BE2C (cell line): Measurements from ENCODE around the genes TNS3 and VWC2.

- RRBS: no CpG with 5 or more reads among the region's 6 CpGs
Observed at GRCh38 chr7:44876189-44877347, 8.8 kb downstream of the PURB start.

DNA sequence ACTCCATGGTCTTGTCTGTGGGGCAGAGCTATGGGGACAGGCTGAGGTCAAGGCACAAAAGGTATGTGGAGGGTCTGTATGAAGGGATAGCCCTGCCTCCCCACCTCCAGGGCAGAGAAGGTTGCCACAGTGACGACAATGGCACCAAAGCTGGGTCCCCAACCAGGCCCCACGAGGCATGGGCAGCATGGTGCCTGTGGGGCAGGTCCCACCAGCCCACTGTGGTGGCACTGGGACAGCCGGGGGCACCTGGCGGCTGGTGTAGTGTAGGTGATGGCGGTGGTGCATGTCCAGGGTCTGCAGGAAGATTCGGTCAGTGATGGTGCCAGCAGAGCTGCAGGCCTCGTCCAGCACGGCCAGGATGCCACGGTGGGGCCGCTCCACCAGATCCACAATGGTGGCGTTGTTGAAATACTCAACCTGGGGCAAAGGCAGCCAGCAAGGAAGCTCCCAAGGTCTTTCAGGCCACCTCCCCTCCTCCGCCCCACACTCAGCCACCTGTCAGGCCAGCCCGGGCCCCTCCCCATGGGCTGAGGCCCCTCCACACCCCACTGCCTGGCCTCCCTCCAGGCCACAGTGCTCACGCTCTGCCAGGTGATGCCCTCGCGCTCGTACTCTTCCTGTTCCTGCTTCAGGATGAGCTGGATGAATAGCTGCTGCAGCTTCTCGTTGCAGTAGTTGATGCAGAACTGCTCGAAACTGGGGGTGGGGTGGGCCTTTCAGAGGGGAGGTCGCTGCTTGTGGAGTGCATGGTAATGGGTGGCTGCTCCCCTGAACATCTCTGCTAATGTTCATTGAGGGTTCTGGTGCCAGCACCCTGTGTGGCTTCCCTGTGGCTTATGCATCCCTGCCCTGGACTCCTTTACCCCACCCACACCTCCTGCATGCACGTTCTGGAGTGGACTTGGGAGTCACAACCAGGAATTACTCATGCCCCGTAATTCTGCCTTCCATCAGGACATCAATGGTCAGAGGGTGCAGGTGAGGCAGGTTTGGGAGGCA is 9.1 kb downstream of the MYO1G start:
- RRBS: no CpG with 5 or more reads among the region's 22 CpGs

DNA sequence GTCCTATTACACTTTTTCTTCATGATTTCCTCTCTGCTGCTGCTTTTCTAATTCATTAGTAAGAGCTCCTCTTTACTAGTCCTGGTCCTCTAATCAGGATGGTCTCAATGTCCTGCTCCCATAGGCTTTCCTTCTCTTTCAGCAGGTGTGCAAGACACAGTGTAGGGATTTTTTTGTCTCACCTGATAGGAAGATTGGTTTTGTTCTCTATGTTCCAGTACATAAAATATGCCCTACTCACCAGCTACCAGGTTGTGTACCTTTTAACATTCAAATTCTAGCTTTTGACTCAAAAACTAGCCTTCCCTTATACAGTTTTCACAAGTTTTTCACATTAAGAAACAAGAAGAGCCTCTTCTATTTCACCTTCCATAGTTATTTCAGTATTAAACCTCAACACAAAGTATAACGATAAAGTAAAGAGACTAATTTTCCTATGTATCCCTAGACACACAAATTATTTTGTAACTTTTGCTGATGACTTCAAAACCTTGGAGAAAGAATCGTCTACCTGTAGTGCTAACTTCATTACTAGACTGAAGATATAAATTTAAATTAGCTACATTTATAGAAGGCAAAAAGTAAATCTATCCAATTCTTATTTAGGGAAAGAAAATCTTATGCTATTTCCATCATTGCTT is 128.4 kb downstream of the CCDC201 start:
- RRBS: no CpG with 5 or more reads among the region's 2 CpGs

DNA sequence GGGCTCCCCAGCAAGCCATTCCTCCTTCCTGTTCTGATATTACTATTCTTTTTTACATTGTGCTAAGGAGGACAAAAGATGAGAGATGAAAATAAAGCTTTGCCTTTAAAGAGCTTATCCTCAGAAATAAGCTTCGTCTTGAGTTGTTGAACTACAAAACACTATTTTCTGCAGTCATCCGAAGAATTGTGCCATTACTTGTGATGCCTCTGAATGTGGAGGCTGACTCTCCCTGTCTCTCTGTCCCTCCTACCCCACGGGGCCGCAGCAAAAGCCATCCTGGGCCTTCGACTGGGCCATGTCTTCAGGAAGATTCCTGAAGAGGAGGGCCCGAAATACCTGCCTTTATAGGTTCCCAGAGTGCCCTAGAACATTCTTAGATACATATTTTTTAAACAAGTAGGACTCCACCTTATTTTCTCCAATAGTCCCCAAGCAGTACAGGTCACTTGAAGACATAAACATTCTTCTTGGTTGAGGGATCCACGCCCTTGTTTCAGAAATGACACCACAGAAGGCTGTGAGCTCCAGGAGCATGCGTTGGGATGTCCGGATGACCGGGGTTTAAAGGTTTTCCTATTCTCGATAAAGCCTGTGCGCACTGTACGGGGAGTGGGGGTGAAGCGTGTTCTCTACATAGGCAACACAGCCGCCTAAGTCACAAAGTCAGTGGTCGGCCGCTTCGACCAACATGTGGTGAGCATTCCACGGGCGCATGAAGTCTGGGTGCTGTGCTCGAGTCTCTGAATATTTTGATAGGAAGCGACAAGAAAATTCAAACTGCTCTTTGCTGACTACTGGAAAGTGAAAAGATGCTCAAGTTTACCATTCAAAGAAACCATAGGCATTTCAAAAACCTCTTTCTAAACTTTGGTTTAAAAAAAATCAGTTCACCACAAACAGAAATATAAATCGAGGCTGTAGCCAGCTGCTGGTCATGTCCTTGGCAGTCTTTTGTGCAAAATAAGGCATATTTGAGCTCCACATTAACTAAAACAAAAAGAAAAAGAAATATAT is 7.9 kb downstream of the IGFBP3 start:
- RRBS: no CpG with 5 or more reads among the region's 23 CpGs

DNA sequence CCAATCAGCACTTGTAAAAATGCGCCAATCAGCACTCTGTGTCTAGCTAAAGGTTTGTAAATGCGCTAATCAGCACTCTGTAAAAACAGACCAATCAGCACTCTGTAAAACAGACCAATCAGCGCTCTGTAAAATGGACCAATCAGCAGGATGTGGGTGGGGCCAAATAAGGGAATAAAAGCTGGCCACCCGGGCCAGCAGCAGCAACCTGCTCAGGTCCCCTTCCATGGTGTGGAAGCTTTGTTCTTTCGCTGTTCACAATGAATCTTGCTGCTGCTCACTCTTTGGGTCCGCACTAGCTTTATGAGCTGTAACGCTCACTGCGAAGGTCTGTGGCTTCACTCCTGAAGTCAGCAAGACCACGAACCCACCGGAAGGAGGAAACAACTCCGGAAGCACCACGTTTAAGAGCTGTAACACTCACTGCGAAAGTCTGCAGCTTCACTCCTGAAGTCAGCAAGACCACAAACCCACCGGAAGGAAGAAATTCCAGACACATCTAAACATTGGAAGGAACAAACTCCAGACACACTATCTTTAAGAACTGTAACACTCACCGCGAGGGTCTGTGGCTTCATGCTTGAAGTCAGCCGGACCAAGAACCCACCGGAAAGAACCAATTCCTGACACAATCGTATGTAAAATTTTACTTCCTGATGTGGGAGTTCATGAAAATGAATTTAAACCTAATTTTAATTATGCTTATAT is 19.3 kb upstream of the IGFBP3 start:
- RRBS: 87% methylated on average over 3 of the region's 19 CpGs

GRCh38 chr7:46007875-46008444 is 86.9 kb upstream of the IGFBP3 start:
- RRBS: no CpG with 5 or more reads among the region's 4 CpGs

DNA sequence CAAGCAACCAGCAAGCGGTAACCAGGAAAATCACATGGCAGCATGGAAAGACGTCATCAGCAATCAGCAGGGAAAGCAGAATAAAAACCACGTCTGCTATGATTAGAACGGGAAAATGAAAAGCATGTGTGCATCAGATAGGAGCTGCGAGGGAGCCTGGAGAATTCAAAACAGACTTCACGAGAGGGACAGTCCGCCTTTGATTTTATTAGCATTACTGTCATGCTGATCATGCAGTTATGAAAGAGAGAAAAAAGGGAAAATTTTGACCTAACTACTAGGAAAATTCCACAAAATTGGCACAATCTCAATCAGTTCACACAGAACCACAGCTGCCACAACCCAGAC is 296.1 kb downstream of the TNS3 start:
- RRBS: no CpG with 5 or more reads among the region's 7 CpGs

GRCh38 chr7:47315315-47315903 is 266.5 kb downstream of the TNS3 start:
- RRBS: no CpG with 5 or more reads among the region's 18 CpGs

GRCh38 chr7:47390568-47391605 is 191.0 kb downstream of the TNS3 start:
- RRBS: no CpG with 5 or more reads among the region's 17 CpGs

DNA sequence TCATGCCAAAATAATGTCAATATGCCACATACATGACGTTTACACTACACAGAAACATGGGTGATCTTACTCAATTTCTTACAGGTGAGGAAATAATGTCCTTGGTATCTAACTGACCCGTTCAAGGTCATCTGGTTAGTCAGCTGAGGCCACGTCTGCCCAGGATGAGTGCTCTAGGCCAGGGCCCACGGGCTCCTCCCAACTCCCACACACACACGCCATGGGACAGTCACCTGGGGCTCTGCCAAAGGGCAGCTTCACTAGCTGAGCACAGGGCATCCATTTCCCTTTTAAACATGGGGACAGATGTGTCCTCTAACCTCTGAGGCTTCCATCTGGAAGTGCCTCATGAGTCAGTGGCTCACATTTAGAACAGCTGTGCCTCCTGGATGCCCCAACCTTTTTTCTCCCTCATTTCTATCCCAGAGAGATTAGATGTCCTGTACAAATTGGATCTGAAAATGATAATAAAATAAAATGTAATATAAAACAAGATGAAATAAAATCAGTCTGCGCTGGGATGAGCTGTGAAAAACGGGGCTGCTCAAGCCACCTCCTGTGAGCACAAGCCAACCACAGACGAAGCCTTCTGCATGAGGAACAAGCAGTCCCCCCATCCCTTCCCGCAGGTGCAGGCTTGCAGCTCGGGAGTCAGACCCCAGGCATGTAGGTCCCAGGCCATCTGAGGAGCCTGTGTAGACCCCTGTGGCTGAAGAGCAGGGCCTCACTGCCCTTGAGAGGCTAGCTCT is 123.7 kb downstream of the TNS3 start:
- RRBS: no CpG with 5 or more reads among the region's 10 CpGs

DNA sequence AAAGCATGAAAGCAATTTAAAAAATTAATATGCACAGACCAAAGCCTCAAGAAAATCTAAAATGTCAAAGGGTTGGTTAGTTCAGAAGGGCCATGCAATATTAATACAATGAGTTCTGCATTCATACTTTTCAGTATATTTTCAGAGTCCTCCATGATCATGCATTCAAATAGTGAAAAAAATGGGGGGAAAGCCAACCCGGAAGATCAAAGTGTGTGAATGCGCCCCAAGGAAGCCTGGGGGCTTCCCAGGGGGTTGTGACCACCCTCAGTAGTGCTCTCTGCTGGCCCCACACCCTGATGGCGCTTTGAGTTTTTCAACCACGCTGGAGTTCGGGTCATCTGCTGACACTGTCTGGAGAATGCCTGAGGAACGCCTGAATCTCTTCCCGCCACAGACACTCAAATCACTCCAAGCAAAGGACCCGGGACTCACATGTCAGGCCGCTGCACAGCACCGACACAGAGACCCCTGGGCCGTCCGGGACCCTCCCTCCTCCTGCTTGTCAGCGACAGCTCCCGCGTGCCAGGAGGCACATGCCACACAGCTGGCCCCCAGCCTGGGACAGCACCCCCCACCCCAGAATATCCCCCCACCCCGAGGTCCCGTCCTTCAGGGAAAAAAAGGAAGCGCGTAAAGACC is 1.0 kb downstream of the TNS3 start:
- RRBS: 33% methylated on average over 5 of the region's 19 CpGs

GRCh38 chr7:47581425-47582442 is at the start of gene TNS3:
TSS of gene TNS3 (minus strand) at chr7:47582111.
- RRBS: 8% methylated on average over 50 of the region's 107 CpGs

DNA sequence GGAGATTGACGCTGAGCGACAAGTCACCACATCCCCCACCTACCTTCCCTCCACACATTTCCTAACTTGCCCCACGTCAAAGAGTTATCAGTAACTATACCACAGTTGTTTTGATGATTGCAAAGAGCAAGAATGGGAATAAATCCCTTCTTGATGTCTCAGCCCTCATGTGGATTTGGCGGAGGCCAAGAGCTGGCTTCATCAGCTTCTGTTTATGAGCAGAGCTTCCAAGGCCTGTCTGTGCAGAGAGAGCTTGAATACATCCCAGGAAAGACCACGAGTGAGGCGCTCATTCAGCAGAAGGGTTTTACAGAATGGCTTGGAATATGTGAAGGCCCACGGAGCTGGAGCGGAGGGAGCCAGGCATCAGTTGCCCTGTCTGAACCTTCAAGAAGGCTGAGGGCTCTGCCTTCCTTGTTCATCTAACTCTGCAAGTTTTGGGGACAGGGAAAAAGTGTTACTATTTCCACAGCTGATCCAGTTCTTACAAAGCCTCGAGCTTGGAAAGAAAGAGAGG is 28.2 kb upstream of the TNS3 start:
- RRBS: no CpG with 5 or more reads among the region's 9 CpGs

DNA sequence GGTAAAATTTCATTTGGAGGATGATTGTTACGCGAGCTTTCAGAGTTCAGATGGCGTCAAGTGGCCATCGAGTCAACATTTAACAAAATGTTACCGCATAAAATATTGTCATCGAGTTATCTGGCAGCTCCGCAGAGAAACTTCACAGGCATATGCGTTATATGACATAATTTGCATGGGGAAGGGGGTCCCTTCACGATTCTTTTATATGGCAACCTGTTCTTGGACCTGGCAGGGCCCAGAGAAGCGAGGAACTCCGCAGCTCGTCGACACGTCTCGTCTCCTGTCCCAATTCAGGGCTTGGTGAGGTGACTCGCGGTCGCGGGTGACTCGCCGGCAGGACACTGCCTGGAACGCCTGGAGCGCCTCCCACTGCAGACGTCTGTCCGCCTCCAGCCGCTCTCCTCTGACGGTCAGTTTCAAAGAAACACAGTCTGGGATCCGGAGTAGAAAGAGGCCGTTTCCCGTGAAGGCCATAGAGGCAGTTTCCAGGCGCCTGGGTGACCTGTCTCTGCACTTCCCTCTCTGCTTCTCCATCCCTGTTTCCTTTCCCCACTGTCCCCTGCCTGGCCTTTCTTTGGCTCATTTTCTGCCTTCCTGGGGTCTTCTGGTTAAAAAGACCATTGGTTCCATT is 1.0 kb downstream of the UPP1 start:
- RRBS: 83% methylated on average over 5 of the region's 31 CpGs

GRCh38 chr7:49773298-49774147 is at the start of gene VWC2:
TSS of gene VWC2 (plus strand) at chr7:49773638.
- RRBS: 30% methylated on average over 85 of the region's 103 CpGs

DNA sequence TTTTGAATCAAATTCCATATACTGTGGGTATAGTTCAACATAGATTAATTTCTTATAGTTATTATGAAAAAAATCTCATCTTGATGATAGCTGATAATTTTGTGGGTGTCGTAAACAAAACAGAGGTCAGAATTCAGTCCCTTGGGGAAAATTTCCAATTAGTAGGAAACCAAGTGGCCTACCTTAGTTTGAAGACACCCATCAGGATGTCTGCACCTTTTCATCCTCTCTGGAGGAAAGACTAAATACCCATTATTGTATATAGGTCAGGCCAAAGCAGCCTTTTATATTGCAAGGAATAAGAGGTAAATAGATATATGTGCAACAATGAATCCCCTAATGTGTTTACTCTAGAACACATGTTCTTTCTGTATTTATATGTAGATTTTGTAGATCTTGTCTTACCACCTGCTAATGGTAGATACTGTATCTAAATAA is 6.5 kb downstream of the IKZF1 start:
- RRBS: no CpG with 5 or more reads among the region's 1 CpG

GRCh38 chr7:50342567-50343140 is 38.1 kb downstream of the IKZF1 start:
- RRBS: no CpG with 5 or more reads among the region's 8 CpGs

GRCh38 chr7:50449666-50450168 is 433 bp downstream of the FIGNL1 start:
- RRBS: 1% methylated on average over 7 of the region's 20 CpGs